Placental epithelial cell (primary cell): ENCODE measurements around a stretch of chr12.

DNA sequence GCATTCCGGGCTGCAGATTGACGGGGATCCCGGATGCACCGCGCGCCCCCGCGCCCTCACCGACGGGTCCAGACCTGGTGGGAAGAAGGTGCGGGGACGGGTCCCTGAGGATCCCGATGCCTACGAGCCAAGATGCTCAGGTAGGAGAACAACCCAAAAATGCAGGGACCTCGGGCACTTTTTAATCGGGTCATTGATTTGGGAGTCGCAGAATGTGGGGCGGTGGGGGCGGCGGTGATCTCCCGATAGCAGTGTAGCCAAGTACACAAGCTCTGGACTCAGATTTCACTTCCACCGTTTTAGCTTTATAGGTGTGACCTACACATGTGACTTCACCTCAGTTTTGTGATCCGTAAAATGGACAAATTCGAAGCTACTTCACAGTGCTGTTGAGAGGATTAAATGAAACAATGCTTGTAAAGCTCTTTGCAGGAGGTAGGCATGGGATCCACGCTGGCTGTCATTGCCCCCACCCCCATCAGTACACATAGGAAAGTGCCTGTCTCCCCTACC lies 417 bp downstream of the RITA1 start:
- CAGE, long polyA plus RNA, result no peak

- CAGE, long polyA plus RNA, result no peak
These were observed 1.0 kb downstream of the RITA1 start for GRCh38 chr12:113186515-113186983.

DNA sequence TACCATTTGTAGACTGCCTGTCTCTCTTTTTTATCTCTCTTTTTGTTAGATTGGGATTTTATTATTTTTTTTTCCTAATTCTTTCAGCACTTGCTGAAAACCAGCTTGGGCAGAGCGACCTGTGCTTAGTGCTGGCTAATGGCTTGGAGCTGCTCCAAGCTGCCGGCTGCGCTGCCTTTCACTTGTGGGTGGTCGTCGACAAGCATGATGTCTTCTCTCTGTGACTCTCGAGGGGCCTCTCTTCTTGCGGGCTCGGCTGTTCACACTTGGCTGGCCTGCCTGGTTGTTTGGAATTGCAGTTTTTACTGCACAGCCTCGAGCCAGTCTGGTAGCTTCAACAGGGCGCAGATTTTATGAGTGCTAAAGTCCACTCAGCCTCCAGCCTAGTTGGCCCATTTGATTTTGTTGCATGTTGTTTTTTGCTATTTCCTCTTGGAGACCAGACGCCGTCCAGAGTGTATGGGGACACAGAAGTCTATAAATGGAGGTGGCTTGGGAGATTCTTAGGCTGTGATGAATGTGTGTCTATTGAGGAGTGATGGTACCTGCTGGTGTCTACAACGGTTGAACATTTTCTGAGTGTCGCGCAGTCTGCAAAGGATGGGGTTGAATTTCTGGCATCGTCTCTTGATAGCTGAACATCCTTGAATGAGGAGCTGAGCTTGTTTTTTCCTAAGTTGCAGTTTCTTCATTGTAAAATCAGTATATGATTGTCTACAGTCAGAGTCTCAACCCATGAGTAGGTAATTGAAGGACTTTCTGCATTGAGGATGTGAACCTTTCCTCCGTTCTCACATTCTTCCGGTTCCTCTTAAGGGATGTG lies 18.7 kb downstream of the TPCN1 start:
- CAGE, long polyA plus RNA, result no peak

GRCh38 chr12:113277876-113278446 lies 56.7 kb downstream of the TPCN1 start:
- CAGE, long polyA plus RNA, result no peak

- CAGE, long polyA plus RNA, result no peak
These were observed 37.8 kb downstream of the SLC8B1 start for GRCh38 chr12:113296815-113297706.

GRCh38 chr12:113360090-113360474 lies 1.7 kb downstream of the PLBD2 start:
- CAGE, long polyA plus RNA, result no peak

GRCh38 chr12:113415967-113416443 lies 6.2 kb upstream of the SDSL start:
- CAGE, long polyA plus RNA, result no peak

GRCh38 chr12:114395659-114396379 lies 10.1 kb downstream of the TBX5 start:
- CAGE, long polyA plus RNA, result no peak

DNA sequence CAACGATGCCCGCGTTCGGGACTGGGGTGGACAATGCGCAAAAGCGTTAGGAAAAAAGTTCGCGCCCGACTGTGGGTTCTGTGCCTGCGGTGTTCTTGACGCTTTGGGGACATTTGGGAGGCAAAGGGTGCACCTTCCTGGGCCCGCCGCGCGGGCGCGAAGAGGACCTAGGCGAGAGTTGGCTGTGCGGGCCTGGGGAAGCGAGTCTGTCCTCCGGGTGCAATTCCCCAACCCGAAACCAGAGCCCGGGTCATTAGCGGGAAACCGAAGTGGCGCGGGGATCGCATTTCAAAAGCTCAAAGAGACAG lies 19.1 kb downstream of the TBX3 start:
- CAGE, long polyA plus RNA, result no peak

- CAGE, long polyA plus RNA, result no peak
These were observed 15.8 kb downstream of the TBX3 start for GRCh38 chr12:114668126-114668637.

DNA sequence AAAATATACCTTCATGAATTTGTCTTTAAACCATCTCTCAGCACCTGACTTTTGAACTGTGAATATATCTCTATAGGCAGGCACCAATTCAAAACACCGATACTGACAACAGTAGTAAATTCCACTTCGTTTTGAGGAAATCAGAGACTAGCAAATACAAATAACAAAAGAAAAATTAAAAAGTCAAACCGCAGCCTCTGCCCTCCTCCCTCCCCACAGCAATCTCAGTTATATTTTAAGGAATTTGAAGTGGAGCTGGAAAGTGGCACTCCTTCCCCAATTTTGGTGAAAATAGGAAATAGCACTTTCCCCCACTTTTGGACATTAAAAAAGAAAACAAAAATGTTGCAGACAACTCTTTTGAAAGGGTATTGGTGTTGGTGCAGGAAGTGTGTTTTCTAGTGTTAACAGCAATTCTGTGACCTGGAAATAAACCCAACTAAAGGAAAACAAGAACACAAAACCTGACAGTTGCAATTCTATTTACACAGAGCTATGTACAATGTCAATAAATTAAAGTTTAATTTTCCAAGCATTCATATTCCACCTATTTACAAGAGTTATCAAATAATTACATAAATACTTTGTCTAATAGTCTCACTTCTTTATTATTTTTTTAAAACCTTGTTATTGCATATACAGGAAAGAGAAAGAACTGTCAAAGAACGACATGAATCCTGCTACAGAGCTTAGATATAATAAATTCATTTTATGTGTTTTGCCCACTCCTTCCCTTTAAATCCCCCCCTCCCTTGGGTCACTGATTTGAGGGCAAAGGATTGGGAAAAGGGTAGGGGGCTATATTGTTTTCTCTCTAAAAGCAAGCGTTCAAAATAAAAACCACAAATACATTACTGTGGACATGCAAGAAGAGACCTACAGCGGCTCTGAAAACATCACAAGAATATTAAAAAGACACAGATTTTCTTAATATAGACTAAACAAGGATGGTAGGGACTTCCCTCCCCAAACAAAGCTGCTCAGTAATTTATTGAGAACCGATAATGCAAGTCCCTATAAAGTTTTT lies 13.3 kb downstream of the TBX3 start:
- CAGE, long polyA plus RNA, result no peak

GRCh38 chr12:114683649-114683800 lies 450 bp downstream of the TBX3 start:
- CAGE, long polyA plus RNA, result no peak

DNA sequence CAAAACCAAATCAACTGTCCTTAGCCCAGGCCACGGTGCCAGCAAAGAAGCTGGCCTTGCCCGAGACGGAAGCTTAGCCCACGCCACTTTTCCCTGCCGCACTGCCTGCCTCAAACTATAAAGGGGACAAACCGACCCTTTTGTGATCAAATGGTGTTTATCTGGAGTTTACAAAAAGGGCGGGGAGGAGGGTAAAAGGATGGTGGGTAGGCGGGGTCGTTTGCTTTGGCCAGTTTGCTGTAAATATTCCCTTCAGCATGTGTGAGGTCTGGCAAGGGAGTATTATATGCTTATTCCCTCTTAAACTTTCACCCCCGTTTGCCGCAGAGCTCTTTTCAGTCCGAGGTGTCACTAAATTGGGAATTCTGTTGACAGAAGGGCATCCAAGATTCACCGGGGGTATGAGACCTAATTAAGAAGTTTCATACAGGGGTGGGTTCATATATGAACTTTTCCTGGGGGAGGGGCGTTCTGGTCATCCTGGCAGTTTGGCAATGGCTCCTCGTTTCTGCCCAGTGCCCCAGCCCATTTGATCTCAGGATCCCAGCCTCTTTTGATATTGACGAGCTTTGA lies 3.9 kb upstream of the TBX3 start:
- CAGE, long polyA plus RNA, result no peak

DNA sequence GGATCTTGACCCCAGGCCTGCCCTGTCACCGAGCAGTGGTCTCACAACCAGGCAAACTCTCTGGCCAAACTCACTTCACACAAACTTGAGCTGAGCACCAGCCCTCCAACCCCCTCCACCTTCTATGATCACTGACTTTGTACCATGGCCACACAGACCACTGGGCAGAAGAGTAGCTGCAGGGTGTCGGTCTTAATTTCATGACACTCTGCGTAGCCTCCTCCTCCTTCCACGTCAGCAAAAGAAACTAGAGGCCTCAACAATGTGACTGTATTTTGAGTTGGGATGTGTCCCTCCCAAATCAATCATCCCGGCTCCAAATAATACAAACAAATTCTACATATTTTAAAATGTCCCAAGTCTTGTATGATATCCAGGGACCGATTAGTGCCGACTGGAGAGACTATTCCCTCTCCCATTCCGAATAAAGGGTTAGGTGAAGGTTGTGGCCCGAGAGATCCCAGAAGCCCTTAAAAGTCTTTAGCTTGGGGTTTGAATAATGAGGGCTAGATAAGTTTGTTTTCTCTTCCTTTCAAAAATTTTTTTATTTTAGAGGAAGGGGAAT lies 7.4 kb upstream of the TBX3 start:
- CAGE, long polyA plus RNA, result no peak

DNA sequence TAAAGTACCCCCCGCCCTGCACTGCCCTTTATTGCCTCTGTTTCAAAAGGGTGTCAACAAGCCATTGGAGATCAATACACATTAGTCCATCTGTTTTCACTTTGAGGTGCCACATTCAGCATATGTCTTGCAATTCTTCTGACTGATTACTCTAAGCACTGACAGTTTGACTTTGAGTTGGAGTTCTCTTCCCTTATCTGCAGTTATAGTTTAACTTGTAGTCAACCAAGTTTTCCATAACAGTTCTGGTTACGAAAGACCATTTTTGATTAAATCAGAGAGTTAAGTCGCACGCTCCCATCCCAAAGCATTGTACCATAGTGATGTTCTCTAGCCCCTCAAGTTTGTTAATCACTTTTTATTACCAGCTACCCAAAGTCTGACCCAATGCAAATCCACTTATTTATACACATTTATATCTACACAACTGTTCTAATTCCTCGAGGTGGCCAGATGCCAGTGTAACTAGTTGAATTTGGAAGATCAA lies 260.8 kb upstream of the TBX3 start:
- CAGE, long polyA plus RNA, result no peak

DNA sequence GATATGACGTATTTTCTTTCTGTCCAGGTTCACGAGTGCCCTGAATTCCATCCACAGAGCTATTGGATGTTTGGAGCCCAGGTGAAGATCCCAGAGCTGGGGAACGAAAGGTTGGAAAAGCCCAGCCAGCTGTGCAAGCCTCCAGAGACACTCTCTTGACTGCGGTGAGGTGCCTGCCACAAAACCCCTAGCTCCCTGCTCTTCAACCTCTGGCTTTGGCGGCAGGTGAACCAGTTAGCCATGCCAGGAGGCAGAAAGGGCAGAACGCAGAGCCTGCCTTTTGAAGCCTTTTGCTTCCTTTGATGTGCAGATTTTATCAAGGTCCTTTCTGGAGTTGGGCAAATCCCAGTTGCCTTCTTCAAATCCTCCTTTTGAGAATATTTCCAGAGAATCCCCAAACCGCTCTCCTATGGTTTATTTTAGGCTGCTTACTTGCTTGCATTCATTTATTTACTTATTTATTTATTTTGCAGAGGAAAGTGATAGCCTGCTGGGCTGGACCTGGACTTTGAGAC lies 411.2 kb upstream of the TBX3 start:
- CAGE, long polyA plus RNA, result no peak

GRCh38 chr12:115351509-115351966 lies 667.6 kb upstream of the TBX3 start:
- CAGE, long polyA plus RNA, result no peak

GRCh38 chr12:115473375-115473586 lies 789.3 kb upstream of the TBX3 start:
- CAGE, long polyA plus RNA, result no peak

GRCh38 chr12:115867761-115868304 lies 409.7 kb downstream of the MED13L start:
- CAGE, long polyA plus RNA, result no peak

DNA sequence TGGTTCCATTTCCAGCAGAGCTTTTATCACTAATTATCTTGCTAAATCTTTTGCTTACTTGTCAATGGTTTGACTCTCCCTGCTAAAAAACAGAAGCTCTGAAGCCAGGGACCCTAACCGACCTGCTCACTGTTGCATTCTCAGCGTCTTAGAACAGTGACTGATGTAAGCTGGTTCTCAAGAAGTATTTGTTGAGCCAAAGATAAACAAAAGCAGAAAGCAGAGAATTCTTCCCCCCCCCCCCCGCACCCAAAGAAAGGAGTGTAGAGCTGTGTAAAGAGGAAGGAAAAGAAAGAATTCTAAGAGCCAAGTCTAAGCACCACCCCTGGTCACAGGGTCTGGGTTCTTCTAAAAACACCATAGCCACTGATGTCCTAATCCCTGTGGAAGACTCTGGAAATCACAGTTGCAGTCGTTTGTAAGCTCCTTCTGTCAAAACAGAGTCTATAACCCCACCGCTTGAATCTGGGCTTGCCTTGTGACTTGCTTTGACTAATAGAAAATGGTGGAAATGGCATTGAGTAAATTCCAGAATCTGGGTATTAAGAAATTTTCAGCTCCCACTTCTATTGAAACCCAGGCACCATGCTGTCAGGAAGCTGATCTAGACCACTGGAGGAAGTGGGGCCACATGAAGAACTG lies 385.7 kb downstream of the MED13L start:
- CAGE, long polyA plus RNA, result no peak